Mammary microvascular endothelial cell (primary cell): ENCODE measurements around a stretch of chr18.

DNA sequence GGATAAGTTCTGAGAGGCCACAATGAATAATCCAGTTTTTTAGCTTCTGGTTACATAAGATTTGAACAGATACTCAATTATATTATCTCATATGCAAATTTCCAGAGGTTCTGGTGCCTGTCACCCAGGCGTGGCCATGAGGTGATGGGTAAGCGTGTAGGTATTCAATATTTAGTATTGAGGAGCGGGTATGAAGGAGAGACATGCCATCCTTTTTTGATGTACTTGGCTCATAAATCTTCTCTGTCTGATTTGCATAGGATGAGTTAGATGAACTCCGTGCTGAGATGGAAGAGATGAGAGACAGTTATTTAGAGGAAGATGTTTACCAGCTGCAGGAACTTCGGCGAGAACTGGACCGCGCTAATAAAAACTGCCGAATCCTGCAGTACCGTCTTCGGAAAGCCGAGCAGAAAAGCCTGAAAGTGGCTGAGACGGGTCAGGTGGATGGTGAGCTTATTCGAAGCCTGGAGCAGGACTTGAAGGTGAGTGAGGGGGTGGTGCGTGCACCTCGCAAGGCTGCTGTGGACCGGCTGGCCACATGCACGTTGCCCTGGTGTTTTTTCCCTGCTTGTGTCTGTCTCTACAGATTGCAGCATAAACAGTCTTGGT, 12.9 kb downstream of the MTCL1 start:
- RAMPAGE, long total RNA: no peak

DNA sequence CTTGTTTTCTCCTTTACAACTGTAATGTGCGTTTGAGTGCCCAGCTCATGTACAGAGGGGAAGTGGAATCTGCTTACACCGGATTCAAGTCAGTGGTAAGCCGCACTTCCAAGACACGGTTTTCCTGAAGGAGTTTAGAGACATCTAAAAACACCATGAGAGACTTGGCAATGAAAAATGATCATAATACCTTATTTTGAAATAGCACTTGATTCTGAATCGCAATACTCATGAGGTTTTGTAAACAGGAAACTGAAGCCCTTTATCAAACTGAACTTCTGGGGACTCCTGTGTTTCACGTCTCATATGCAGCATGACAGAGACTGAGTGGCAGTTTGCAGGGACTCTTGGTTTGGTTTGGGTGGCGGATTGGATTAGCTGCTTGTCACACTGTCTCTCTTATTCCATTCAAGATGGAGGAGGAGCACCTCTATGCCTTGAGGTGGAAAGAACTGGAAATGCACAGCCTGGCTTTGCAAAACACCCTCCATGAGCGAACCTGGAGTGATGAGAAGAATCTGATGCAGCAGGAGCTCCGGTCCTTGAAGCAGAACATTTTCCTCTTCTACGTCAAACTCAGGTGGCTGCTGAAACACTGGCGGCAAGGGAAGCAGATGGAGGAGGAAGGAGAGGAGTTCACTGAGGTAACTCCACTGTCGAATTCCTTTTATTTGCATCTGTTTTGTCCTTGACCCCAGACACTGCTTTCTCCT, 90.6 kb downstream of the MTCL1 start:
- RAMPAGE, long total RNA: no peak

- RAMPAGE, long total RNA: no peak
Measured at GRCh38 chr18:9082761-9083234, 19.7 kb upstream of the NDUFV2 start.

DNA sequence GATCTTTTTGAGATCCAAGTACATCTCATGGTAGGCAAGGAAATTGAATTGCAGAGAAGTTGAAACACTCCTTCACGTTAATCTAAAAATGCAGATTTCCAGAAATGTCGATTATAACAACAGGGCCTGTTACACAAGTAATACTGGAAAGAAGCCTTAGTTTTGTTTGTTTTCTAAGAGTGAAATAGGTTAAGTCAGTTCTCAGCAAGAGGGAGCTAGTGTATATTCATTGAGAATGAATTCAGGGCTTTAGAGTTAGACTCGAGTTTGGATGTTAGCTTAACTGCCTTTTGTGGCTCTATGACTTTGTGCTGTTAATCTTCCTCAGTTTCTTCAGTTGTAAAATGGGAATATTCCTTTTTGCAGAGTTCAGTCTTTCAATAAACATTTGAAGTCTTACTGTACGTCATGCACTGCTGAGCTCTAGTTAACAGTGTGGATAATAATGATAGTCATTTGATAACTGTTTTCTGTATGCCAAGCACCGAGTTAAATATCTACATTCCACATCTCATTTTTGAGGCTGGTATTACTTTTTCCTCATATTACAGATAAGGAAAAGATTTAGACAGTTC, 992 bp downstream of the NDUFV2 start:
- RAMPAGE, long total RNA: no peak

GRCh38 chr18:9153851-9155120, 17.7 kb downstream of the ANKRD12 start:
- RAMPAGE, long total RNA: no peak

GRCh38 chr18:9218144-9218746, 81.7 kb downstream of the ANKRD12 start:
- RAMPAGE, long total RNA: no peak

DNA sequence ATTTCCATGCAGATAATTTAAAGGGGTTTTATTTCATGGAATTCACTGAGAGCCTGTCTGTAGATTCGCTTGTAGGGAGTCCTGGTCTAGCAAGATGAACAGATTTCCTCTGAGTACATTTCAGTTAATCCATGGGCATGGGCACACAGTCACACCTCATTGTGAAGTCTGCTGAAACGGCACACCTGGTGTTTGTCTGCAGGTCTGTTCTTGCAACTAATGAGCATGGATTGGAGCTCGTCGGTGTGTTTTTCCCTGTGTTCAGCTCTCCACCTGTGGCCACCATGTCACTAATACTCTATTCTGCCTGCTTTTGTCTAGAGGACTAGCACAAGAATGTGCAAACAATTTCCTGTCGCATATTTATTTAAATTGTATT, 24.4 kb upstream of the PPP4R1 start:
- RAMPAGE, long total RNA: no peak

- RAMPAGE, long total RNA: no peak
Measured at GRCh38 chr18:9683514-9683713, 24.7 kb upstream of the RAB31 start.

DNA sequence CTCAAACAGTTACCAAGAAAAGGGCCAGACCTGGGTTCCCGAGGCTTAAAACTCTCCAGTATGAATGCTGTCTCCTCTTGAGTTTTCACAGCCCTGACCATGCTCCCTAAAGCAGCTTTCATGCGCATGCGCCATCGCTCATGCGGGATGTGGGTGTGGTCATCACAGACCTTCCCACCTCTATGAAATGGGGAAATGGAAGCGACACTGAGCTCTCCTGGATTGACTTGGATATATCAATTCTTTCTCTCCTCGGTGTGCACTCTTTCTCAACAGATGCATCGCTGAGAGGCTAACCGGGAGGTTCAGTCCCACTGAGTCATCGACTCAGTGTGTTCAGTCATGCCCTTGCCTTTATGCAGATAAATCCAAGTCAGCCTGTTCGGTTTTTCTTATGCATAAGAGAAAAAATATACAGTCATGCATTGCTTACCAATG, 19.8 kb upstream of the RAB31 start:
- RAMPAGE, long total RNA: no peak

DNA sequence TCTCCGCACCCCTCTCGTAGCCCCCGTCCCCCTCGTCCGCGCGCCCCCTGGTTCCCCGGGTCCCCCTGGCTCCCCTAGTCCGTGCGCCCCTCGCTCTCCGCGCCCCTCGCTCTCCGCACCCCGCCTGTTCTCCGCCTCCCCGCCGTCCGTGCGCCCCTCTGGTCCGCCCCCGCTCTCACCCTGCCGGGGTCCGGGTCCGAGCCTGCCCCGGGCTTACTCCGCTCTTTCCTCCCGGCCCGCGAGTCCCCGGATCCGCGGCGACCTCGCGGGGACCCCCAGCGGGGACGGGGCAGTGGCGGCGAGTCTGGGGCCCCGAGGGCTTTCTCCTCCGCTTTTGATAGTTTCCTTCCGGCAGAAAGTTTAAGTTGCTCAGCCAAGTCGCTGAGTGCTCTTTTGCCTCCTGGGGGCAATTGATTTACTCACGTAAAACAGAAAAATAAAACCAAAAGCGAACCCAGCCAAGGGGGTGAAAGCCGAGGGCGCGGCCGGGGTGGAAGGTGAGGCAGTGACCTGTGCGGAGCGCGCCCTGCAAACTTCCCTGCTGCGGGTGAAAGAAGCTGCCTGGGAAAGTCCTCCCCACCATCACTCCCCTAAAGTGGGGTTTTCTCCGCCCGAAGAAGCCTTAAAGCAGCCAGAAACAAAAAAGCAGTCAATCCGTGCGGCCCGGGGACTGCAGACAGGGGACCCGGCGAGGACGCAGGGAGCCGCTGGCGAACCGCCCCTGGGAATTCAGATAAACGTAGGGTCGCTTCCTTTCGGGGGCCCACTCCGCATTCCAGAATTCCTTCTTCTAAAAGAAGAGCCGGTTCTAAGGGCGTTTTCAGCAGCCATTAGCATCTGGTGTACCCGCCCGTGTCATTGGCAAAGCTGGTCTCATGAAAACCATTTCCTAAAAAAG, 692 bp downstream of the RAB31 start:
- RAMPAGE, long total RNA: no peak

DNA sequence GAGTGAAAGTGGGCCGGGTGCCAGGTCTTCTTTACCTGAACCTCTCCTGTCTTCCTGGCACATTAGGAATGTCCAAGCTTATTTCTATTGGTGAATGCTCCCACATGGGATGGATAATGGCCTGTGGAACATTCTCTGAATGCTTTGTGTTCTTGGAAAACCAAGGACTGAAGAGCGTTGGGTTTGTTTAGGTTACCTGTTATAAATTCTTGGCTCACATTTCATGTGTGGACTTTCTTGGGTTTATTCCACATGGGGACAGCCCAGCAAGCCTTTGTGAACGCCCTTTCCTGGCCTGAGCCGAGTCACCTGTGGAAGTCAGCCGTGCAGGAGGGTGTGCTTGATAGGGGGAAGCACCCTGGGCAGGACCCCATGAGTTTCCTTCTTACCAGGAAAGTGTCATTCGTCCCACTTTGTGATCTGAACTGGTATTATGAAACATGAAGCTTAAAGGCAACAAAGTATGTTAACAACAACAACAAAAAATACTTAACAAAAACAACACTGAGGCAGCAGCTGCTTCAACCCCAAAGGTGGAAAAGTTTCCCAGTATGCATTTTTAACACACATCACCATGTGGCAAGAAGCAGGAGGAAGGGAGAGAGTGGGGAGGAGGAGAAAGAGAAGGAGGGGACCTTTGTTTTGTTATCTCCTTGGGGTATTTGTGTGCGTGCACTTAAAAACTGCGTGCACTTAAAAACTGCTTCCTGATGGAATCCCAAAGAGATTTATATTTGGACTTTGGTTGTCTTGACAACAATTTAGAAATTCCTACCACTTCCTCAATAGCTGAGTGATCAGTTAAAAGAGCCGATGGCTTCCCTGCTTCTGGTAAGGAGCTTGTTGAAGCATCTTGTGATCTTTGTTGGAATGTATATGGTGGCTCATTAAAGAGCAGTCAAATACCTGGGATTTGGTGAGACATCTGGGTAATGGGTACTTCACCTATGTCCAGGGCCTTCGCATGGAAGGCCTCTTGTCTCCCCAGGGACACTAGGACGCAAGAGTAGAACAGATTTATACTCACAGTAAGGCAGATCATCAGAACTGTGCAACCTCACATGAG, 4.3 kb downstream of the RAB31 start:
- RAMPAGE, long total RNA: no peak

- RAMPAGE, long total RNA: no peak
Measured at GRCh38 chr18:9806891-9807590, 78.7 kb upstream of the TXNDC2 start.

- RAMPAGE, long total RNA: no peak
Measured at GRCh38 chr18:9898855-9899584, 13.2 kb downstream of the TXNDC2 start.

GRCh38 chr18:9913215-9913613, 602 bp upstream of the VAPA start:
- RAMPAGE, long total RNA: no peak

GRCh38 chr18:10062610-10063043, 148.8 kb downstream of the VAPA start:
- RAMPAGE, long total RNA: no peak

GRCh38 chr18:10181770-10182489, 268.1 kb downstream of the VAPA start:
- RAMPAGE, long total RNA: no peak

- RAMPAGE, long total RNA: no peak
Measured at GRCh38 chr18:10332783-10333066, 121.7 kb upstream of the APCDD1 start.

- RAMPAGE, long total RNA: no peak
Measured at GRCh38 chr18:10354075-10354520, 100.3 kb upstream of the APCDD1 start.

- RAMPAGE, long total RNA: no peak
Measured at GRCh38 chr18:10520027-10520361, 5.8 kb upstream of the NAPG start.

GRCh38 chr18:10577808-10578568, 52.2 kb downstream of the NAPG start:
- RAMPAGE, long total RNA: no peak